Kidney (tissue), 2 donors: ENCODE measurements around a stretch of chr13.

DNA sequence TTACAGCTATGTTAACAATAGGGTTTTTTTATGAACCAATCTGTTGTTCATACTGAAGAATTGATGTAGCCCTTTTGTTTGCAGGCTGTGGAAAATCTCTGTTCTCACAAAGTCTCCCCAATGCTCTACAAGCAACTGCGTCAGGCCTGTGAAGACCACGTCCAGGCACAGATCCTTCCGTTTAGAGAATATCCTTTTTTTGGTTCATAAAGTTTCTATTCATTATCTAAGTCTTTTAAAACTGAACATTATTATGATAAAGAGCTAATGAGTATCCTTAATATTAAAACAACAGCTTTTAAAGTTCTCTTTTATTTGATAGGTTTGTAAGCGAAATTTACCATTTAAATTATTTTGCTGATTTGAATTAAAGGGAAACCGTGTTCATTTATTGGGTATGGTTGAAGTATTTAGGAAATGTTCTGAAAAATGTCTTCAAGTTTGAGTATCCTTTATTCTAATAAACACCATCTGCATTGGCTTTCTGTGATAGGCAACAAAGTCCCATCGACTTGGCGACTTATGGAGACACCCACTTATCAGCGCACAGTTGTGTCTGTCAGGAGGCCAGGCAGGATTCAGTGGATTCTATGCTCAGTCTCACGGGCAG is 9.6 kb downstream of the CUL4A start:
- PRO-cap: no peak
- RRBS: no CpG with 5 or more reads among the region's 9 CpGs

- PRO-cap: no peak
- RRBS: no CpG with 5 or more reads among the region's 7 CpGs
Measured at GRCh38 chr13:113309515-113310036, 12.5 kb downstream of the LAMP1 start.

DNA sequence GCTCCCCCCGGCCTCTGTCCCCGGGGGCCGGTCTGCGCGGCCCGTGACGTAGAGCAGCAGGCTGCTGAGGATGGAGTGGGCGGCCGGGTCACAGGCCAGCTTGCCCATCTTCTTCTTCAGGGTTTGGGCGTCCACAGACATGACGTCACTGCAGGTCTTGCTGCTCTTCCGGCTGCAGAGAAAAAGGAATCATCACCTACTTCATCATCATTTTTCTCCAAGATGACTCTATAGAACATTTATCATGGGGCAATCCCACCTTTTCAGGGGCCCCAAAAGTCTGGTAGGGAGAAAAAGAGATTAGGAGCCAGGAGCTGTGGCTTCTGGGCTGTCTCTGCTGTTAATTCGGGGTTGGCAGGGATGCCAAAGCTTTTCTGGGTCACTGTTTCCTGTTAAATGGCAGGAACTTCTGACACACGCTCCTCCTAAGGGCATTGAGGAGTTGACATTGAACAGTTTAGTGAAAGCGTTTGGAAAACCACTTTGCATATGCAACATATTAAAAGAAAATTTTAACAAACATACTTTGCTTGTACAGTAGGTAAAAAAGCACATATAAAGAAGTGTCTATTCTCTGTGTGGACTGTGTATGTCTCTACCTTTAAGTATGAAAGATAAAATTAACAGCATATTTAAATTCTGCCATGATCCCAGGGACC is 44.2 kb upstream of the GRTP1 start:
- PRO-cap: no peak
- RRBS: 84% methylated on average over 4 of the region's 15 CpGs

DNA sequence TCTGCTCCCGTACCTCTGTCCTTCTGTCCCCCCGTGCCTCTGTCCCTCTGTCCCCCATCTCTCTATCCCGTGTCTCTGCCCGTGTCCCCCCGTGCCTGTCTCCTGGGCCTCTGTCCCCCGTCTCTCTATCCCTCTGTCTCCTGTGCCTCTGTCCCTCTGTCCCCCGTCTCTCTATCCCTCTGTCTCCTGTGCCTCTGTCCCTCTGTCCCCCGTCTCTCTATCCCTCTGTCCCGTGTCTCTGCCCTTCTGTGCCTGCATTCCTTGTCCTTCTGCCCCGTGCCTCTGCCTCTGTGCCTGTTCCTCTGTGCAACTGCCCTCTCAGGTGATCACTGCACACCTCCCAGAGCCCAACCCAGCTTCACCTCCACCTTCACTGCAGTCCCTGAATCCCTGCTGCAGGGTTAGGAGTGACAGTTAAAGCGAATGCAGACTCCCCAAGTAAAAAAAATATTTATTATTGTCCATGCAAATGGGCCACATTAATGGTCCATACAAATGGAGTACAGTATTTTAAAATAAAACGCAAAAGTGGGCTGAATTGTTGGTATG is 17.5 kb downstream of the DCUN1D2 start:
- PRO-cap: no peak
- RRBS: no CpG with 5 or more reads among the region's 12 CpGs

- PRO-cap: no peak
- RRBS: no CpG with 5 or more reads among the region's 10 CpGs
Measured at GRCh38 chr13:113474226-113474613, 16.3 kb downstream of the DCUN1D2 start.

DNA sequence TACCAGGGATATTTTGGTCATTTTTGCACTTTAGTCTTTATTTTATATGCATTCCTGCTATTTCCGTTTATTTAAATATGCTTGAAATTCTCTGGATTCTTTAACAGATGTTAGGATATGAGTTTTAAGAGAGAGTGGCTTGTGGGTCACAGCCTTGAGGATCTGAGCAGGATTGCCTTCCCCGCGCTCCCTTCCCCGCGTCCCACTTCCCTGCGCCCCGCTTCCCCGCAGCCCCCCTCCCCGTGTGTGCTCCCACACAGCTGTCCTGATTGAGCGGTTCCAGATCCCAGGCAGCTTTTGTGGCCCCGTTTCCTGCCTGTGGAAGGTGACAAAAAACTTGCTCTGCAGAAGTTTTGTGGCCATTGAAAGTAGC is 31.7 kb downstream of the ATP4B start:
- PRO-cap: no peak
- RRBS: no CpG with 5 or more reads among the region's 11 CpGs

- PRO-cap: no peak
- RRBS: 60% methylated on average over 3 of the region's 20 CpGs
Measured at GRCh38 chr13:113647346-113647880, 10.6 kb downstream of the ATP4B start.

GRCh38 chr13:113759615-113760205 is 684 bp downstream of the TMEM255B start:
- PRO-cap: no peak
- RRBS: 2% methylated on average over 12 of the region's 27 CpGs

DNA sequence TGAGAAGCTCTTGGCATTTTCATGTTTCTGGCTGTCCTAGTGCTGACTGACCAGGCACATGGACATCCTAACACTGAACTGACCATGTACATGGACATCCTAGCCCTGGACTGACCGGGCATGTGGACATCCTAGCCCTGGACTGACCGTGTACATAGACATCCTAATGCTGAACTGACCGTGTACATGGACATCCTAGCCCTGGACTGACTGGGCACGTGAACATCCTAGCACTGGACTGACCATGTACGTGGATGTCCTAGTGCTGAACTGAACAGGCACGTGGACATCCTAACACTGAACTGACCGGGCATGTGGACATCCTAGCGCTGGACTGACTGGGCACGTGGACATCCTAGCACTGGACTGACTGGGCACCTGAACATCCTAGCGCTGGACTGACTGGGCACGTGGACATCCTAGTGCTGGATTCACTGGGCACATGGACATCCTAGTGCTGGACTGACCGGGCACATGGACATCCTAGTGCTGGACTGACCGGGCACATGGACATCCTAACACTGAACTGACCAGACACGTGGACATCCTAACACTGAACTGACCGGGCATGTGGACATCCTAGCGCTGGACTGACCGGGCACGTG is 30.7 kb downstream of the TMEM255B start:
- PRO-cap: no peak
- RRBS: no CpG with 5 or more reads among the region's 18 CpGs

GRCh38 chr13:113844995-113845990 is 18.6 kb downstream of the GAS6 start:
- PRO-cap: no peak
- RRBS: 57% methylated on average over 2 of the region's 23 CpGs

GRCh38 chr13:113851325-113852149 is 12.3 kb downstream of the GAS6 start:
- PRO-cap: no peak
- RRBS: no CpG with 5 or more reads among the region's 11 CpGs

GRCh38 chr13:113861637-113862061 is 2.2 kb downstream of the GAS6 start:
- PRO-cap: no peak
- RRBS: 33% methylated on average over 2 of the region's 10 CpGs

DNA sequence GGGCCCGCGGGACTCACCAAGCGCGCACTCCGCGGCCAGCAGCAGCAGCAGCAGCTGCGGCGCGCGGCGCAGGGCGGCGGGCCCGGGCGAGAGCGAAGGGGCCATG is 207 bp downstream of the GAS6 start:
- PRO-cap: no peak
- RRBS: 2% methylated on average over 10 of the region's 16 CpGs

GRCh38 chr13:113970665-113971329 is 3.1 kb downstream of the C13orf46 start:
- PRO-cap: no peak
- RRBS: 80% methylated on average over 4 of the region's 19 CpGs

DNA sequence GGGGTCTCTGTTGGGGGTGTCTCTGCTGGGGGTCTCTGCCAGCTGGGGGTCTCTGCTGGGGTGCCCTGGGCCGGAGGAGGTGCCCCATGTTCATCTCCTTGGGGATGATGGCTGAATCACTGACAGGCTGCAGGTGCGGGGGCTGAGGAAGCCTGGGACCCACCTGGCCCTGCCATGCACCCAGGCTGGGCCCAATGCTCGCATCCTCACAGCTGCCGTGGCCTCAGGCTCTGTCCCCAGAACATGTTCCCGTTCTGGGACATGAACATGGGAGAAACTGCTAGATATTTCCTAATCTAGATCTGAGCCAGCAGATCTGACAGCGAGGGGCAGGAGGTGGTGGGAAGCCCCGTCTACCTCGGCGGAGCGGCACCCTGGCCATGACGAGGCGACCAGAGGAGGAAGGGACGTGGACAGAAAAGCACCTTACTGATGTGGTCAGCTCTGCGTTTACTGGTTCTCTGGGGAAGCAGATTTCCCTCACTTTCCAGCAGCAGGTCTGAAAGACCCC is 26.3 kb upstream of the C13orf46 start:
- PRO-cap: no peak
- RRBS: no CpG with 5 or more reads among the region's 14 CpGs

- PRO-cap: no peak
- RRBS: no CpG with 5 or more reads among the region's 8 CpGs
Measured at GRCh38 chr13:114025147-114025711, 51.4 kb upstream of the C13orf46 start.

GRCh38 chr13:114077874-114078192 is 54.6 kb downstream of the RASA3 start:
- PRO-cap: no peak
- RRBS: 46% methylated on average over 4 of the region's 9 CpGs

DNA sequence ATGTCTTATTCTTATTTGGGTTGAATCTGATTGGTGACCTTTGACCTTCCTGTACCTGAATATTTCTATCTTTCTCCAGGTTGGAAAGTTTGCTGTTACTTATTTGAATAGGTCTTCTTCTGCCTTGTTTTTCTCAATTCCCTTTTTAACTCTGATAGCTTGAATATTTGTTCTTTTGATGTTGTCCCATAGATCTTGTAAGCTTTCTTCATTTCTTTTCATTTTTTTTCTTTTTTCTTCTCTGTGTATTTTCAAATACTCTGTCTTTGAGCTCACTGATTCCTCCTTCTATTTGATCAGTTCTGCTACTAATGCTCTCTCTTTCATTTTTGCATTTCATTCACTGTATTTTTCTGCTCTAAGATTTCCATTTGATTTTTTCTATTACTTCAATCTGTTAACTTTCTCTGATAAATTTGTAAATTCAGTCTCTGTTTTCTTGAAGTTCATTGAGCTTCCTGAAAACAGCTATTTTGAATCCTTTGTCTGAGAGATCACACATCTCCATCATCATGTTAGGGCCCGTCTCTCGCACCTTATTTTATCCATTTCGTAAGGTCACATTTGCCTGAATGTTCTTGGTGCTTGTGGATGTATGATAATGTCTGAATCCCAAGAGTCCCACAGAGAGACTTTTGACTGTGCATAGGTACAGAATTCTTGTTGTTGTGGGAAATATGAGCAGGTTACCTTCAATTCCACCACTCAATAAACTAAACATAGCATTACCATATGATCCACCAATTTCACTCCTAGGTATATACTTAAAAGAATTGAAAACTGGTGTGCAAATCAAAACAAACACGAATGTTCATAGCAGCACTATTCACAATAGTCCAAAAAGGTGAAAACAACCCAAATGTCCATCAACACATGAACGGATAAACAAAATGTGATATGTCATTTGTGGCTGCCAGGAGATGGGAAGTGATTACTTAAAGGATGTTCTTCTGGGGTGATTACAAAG is 38.6 kb downstream of the RASA3 start:
- PRO-cap: no peak
- RRBS: no CpG with 5 or more reads among the region's 5 CpGs

DNA sequence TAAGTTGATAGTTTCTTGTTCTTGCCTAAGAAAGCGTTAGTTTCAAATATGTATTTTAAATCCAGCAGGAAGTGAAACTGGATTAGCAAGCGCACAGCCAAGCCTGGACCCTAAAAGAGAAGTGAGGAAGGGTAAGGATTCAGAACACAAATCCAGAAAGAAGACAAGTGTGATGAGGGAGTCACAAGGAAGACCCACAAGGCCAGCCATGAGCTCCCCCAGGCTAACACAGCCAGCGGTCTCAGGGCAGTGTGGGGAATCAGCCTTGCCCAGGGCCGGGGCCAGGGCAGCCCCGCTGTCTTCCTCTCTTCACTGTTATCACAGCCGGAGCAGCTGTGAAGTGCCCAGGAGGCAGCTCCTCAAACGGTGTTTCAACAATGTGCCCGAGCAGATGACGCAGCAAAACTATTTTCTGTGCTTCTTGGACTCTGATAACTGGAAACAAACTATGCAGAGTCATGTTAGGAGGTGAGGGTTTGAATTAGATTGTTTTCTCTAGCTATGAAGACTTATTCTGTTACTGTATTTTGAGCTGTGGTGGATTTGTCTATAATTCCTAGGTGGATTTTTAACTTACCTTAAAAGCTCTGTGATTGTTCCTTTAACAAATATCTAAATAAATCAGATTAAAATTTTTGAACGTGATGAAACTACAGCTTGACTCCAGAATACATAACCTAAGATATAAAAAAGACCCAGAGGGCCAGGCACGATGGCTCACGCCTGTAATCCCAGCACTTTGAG is 12.1 kb upstream of the CDC16 start:
- PRO-cap: no peak
- RRBS: no CpG with 5 or more reads among the region's 12 CpGs

GRCh38 chr13:114280263-114280929 is 1.0 kb upstream of the UPF3A start:
- PRO-cap: bidirectional peak, plus-strand start at chr13:114280765, minus-strand start at chr13:114280725
- RRBS: no CpG with 5 or more reads among the region's 14 CpGs